Parietal lobe (tissue), 2 donors: ENCODE measurements around a stretch of chr1.

- RAMPAGE, long total RNA, result no peak
Measured at GRCh38 chr1:174262640-174263401, 103.5 kb downstream of the RABGAP1L start.

GRCh38 chr1:174383681-174384015, 64.1 kb upstream of the GPR52 start:
- RAMPAGE, long total RNA, result no peak

- RAMPAGE, long total RNA, result no peak
Measured at GRCh38 chr1:174413625-174414059, 34.1 kb upstream of the GPR52 start.

GRCh38 chr1:174471739-174472365, 24.1 kb downstream of the GPR52 start:
- RAMPAGE, long total RNA, result no peak

DNA sequence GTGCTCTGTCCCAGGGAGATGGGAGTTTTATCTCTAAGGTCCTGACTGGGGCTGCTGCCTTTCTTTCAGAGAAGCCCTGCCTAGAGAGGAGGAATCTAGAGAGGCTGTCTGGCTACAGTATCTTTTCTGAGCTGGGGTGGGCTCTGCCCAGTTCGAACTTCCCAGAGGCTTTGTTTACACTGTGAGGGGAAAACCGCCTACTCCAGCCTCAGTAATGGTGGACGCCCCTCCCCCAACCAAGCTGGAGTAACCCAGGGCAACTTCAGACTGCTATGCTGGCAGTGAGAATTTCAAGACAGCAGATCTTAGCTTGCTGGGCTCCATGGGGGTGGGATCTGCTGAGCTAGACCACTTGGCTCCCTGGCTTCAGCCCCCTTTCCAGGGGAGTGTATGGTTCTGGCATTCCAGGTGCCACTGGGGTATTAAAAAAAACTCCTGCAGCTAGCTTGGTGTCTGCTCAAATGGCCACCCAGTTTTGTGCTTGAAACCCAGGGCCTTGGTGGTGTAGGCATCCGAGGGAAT, 205.2 kb downstream of the GPR52 start:
- RAMPAGE, long total RNA, result no peak

DNA sequence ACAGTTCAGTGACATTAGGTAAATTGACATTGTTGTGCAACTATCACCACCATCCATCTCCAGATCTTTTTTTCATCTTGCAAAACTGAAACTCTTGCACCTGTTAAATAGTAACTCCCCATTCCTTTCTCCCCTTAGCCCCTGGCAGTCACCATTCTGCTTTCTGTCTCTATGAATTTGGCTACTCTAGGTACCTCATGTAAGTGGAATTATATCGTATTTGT, 227.2 kb upstream of the CACYBP start:
- RAMPAGE, long total RNA, result no peak

DNA sequence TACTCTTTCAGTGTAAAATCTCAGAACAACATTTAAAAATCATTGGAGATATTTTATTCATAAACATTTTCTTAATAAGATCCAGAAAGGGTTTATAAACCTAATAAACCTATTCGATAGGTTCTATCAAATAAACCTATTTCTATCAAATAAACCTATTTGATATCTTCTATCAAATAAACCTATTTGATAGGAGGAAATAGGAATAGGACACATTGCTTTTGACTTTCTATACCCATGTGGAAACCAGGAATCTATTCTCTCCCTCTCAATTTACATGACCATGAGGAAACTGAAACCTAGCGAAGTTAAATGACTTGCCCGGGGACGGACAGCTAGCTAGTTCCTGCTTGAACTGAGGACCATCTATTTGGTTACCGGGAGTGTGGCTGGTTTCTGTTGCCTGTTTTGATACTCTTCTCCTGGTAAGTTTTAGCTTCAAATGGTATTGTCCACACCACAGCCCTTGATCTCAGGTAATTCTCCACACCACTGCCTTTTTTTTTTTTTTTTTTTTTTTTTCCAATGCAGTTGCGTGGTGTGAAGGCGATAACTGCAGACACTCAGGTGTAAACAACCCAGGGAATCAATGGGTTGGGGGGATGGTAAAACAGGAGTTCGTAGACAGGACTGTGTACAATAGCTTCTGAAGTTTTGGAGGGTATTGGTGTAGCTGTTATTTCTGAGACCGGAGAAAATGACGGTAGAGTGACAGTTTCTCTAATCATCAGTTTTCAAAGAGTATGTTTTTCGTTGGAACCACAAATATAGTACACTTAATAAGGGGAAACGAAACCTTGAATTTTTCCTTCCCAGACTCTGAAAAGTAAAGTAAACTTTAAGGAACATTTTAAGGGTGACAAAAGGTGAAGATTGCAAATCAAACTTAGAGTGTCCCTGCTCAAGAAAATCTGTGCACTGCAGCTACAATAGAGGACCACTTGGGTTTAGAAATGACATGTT, 125.4 kb upstream of the CACYBP start:
- RAMPAGE, long total RNA, result no peak

DNA sequence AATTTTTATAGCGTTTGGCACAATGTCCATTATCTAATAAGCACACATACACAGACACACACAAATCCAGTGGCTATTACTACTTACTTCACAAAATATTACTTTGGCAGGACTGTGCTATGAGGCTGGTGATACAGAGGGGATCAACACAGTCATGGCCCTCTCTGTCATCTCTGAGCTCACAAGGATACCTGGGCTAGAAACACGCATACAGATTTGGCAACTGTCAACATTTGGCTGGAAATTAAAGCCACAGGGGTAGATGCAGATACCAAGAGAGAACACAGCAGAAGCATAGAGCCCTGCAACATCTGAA, 4.1 kb downstream of the TNN start:
- RAMPAGE, long total RNA, result no peak

DNA sequence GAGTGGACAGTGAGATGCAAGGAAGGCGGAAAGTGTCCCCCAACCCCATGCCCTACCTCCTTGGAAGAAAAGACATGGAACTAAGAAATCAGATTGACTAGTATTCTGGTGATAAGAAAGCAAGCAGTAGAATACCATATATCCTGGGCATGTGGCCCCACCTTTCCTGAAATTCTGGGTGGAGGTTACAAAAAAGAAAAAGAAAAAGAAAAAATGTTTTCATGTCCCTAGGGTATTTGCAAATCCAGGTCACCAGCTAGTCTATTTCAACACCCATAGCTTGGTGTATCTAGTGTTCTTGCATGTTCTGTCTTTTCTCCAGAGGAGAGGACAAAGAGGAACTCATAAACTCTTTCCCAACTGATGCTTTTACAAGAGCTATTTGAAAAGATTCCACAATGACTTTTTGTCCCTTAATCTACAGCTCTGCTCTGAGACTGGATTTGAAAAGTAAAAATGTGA, 126.4 kb upstream of the KIAA0040 start:
- RAMPAGE, long total RNA, result no peak

DNA sequence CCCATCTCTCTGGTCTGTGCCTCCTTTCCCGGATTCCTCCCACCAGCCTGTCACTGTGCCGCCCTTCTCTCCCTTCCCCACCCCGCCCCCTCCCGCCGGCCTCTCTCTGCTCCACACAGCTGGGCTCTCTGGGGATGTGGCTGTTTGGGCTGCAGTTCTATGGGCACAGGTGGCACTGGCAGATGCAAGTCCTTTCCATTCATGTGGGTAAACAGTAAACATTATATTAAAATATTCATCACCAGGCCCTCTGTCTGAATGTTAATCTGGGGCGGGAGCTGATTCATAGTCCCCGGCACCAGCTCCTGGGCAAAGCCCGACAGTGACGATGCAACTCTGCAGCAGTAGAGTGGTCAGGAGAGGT, 249.4 kb downstream of the TNR start:
- RAMPAGE, long total RNA, result no peak

GRCh38 chr1:176177154-176177718, 29.9 kb downstream of the COP1 start:
- RAMPAGE, long total RNA, result no peak

- RAMPAGE, long total RNA, result no peak
Measured at GRCh38 chr1:176669577-176670176, 206.7 kb downstream of the PAPPA2 start.

DNA sequence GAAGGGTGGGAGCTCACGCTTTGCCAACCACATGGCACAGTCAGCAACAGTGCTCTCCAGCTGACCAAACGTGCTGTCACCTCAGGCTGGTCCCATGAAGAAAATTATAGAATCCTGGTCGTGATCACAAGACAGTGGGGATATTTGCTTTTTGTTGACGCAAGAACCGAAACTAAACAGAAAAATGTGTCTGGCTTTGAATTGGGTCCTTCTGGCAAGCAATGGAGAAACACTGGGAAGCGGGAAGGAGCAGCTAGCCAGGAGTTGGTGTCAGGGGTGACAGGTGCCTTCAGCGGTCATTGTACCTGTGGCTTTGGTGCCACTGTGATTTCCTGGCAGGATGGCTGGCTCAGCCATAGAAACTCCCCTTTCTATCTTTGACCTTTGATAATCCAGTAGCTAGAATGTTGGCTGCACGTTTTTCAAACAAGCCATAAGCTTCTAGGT, 304.8 kb downstream of the PAPPA2 start:
- RAMPAGE, long total RNA, result no peak

GRCh38 chr1:177209486-177209798, 38.7 kb downstream of the BRINP2 start:
- RAMPAGE, long total RNA, result no peak

DNA sequence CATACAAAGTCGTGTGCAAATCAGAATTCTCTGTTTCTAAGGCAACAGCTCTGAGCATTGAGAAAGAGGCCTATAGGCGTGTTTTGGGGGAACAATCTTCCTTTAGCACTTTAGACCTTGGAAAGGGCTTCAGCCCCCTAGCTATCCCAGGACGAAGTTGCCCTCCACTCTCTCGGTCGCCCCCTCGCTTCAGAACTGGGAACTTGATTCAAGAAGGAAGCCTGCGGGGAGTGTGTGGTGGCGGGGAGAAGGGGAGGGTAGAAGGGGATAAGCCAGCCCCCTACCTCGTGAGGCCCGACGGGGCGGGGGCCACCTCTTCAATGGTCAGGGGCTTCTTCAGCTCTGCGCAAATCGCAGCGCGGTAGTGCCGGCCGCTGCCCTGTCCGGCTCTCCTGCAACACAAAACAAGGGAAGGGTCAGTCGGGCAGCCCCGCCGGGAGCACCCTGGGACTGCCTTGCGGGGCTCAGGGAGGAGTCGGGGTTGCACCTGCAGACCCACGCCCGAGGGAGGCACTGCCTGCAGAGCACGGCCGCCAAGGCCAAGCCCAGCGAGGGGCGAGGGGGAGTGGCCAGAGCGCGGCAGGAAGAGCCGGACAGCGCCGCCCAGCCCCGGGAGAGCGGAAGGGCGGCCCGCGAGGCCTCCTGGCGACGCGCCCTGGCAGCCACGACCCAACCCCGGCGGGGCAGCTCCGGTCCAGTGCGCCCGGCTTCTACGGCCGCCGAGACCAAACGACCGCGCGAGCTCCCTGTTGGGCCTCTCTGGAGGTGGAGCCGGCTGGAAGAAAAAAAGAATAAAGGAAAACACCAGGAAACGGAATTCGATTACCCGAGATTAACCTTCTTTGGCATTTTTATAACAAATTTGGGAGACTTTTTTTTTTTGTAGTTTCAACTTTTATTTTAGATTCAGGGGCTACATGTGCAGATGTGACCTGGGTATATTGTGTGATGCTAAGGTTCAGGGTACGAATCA, 56.2 kb upstream of the RASAL2 start:
- RAMPAGE, long total RNA, result no peak

DNA sequence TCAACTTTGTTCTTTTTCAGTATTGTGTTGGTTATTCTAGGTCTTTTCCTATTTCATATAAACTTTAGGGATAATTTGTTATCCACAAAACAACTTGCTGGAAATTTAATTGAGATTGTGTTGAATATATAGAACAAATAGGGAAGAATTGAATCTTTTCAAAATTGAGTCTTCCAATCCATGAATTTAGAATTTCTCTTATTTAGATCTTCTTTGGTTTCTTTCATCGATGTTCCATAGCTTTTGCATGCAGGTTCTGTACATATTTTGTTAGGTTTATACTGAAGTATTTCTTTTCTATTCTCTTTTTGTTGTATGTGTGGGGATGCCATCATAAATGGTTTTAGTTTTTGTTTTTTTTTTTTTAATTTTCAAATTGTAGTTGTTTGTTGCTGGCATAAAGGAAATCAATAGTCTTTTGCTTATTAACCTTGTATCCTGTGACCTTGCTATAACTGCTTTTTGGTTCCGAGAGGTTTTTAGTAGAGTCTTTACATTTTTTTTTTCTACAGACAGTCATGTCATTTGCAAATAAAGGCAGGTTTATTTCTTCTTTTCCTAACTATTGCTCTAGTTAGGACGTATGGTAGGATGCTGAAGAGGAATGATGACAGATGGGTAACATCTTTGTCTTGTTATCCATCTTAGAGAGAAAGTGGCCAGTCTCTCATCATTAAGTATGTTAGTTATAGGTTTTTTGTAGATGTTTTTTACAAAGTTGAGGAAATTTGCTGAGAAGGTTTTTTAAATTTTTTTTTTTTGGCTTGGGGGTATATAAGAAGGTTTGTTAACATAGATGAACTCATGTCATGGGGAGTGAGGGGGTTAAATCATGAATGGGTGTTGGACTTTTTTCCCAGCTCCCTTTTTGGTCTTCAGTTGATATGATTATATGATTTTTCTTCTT, 91.1 kb downstream of the RASAL2 start:
- RAMPAGE, long total RNA, result no peak

GRCh38 chr1:178599465-178599972, 86.6 kb downstream of the TEX35 start:
- RAMPAGE, long total RNA, result no peak

DNA sequence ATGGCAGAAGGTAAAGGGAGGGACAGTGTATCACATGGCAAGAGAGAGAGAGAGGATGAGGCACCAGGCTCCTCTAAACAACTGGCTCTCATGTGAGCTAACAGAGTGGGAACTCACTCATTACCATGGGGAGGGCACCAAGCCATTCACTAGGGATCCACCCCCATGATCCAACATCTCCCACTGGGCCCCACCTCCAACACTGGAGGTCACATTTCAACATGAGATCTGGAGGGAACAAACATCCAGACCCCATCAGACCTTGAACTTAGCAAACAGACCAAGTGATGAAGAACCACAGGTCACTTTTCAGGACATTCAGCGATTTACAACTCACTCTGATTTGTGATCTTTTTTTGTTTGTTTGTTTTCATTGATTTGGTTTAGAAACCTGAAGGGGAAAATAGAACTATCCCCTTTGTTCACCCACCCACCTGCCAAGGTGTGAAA, 104.2 kb upstream of the RALGPS2 start:
- RAMPAGE, long total RNA, result no peak

DNA sequence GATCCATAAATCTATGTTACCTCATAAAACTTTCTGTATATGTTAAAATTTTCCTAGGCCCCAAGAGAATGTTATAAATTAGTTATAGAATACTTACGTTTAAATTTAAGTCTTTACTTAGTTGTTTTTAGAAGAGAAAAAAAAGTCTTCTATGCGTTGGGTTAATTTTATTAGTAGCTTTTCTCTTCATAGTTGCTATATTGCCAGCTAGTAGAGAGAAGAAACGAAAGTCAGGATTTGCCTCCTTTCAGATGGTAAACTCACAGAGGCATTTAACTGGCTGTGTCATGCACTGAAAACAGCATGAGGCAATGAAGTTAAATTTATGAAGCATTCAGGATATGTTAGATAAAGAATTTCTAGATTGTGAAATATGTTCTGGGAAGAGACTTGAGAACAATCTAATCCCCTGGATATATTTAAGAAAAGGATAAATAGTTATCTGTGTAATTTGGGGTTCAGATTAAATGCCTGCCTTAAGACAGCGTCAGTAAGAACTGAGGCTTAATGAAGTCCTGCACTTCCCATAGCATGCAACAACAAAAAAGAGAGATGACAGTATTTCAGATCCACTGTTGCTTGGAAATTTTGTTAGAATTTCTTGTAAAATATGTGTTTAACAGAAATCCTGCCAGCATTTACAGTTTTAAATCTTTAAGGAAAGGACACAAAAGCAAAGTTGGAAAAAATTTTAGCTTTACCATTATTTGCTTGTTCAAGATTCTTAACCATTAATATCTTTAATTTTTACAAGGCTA, 1.7 kb downstream of the ANGPTL1 start:
- RAMPAGE, long total RNA, result no peak

DNA sequence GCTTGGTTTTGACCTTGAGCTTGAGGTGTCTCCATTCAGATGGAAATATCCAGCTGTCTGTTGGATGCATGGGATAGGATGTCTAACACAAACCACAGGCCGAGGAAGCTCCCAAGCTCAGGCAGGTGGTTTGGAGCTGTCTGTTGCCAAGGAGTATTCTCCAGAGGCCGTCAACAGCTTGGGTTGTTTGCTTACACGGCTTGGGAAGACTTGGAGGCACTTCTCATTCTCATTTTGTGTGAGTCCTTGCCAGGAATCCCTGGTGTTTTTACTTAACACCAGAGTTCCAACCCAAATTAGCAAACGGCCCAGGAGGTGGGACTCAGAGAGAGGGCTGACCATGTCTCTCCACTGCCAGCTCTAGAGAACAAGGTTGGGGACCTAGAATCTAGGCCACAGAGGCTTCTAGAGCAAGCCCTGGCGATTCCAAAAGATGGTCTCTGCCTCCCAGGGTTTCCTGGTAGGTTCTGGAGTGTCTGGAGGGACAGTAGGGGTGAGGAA, 72.7 kb upstream of the FAM20B start:
- RAMPAGE, long total RNA, result no peak